ENCODE results near the genes URAD, POMP and MTUS2.

GRCh38 chr13:27561377-27562124 is 58.8 kb downstream of the LNX2 start:
- RRBS, result no CpG with 5 or more reads among the region's 1 CpG

DNA sequence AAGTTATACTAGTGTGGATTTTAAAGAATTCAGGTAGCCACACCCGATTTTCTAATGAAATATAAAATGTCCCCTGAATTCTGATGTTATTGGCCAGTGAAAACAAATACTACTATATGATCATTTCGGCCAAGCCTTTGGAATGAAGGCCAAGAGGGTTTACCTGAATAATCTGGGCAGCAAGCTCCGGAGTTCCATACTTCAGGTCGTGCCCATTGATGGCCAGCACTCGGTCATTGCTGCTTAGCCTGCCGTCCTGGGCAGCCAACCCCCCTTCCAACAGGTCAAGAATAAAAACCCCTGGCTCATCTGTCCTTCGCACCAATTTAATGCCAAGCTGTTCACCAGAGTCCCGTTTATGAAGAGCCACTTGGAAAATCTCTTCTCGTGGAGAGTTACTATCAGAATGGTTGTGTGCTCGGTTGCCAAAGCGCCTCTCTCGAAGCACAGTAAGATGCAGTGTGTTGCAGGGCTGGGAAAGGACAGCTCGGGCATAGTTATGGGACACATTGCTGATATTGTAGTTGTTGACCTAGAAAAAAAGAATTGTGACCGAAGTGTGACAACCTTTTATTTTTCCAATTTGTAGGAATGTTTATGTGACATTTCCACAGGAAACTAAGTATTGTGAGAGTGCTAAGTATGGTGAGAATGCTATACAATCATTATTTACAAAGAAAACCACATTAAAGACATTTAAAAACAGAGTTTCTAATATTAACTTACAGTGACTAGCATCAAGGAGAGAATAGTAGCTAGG is 57.9 kb downstream of the LNX2 start:
- RRBS, result no CpG with 5 or more reads among the region's 14 CpGs

GRCh38 chr13:27607103-27607607 is 13.2 kb downstream of the LNX2 start:
- RRBS, result no CpG with 5 or more reads among the region's 4 CpGs

GRCh38 chr13:27744802-27745371 is 47.4 kb upstream of the GSX1 start:
- RRBS, result 0% methylated on average over 1 of the region's 8 CpGs

DNA sequence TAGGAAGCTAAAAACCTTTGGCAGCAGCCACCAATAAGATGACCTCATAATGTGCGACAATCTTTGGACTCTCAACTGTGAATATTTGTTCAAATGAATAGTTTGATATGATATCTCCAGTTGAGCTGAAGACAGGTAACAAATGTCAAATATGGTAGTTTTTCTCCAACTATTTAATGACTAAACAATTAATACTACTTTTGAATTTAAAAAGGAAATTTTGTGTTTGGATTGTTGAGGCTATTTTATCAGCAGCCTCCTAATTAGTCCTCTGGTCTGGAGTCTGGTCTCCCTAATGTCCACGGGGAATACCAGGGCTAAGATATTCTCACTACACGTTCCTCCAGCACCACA is 51.0 kb upstream of the PDX1 start:
- RRBS, result no CpG with 5 or more reads among the region's 3 CpGs

- RRBS, result 4% methylated on average over 17 of the region's 38 CpGs
Measured at GRCh38 chr13:27960164-27960719, 8.9 kb downstream of the CDX2 start.

GRCh38 chr13:27976741-27977353 is 7.7 kb upstream of the CDX2 start:
- RRBS, result no CpG with 5 or more reads among the region's 10 CpGs

DNA sequence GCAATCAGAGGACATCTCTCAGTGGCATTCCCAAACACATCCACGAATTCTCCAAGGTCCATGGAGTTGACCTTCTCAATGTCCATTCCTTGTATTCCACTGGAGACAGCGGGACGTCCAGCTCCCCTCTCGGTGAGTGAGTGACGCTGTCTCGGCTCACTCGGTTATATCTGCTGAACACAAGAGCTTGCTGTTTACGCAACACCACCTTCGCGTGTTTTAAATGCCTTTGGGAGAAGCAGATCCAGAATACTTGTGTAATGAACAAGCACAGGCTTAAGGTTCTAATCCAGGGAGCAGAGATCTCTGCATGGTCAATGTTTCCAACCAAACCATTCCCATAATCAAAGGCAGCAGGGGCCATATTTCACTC is at the start of gene URAD:
TSS of gene URAD (minus strand) at position 142 of the 373 bp plus-strand sequence.
- RRBS, result no CpG with 5 or more reads among the region's 10 CpGs

GRCh38 chr13:28328332-28328566 is 166.7 kb downstream of the FLT1 start:
- RRBS, result 100% methylated on average over 2 of the region's 4 CpGs

- RRBS, result 1% methylated on average over 20 of the region's 45 CpGs
Measured at GRCh38 chr13:28658669-28659276, at the start of gene POMP. POMP (plus strand) TSS chr13:28659130.

DNA sequence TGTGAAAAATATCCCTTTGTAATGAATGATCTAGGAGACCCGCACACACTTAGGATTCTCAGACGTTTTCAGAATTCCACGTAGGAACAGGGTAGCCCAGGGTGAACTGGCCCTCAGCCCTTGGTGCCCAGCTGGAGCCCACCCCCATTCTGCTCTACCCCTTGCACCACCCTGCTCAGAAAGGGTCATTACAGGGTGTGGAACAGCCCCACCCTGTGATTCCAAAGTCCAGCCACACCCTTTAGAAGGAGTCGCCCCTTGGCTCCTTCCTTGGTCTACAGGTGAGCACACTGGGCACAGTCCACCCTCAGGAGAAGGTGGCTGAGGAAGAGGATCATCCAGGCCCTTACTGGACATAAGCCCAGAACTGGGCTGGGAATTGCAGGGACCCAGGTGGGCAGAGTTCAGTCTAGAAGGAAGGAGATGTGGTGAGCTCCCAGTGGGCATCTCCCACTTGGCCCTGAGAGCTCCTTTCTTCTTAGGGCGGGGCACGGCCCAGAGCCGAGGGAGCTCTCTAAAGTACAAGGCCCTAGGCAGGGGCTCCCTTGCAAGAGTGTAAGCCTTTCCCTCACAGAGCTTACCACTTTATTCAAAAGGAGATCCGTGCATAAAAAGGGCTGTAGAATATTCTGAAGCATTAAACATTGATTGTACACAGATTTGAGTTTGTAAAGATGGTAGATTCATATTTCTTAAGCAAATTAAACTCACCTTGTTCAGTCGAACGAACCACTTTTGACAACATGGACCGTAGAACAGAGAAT is 8.5 kb downstream of the SLC46A3 start:
- RRBS, result no CpG with 5 or more reads among the region's 11 CpGs

GRCh38 chr13:28819321-28820589 is at the start of gene MTUS2:
MTUS2 (plus strand) TSS chr13:28820339.
- RRBS, result 2% methylated on average over 65 of the region's 145 CpGs

DNA sequence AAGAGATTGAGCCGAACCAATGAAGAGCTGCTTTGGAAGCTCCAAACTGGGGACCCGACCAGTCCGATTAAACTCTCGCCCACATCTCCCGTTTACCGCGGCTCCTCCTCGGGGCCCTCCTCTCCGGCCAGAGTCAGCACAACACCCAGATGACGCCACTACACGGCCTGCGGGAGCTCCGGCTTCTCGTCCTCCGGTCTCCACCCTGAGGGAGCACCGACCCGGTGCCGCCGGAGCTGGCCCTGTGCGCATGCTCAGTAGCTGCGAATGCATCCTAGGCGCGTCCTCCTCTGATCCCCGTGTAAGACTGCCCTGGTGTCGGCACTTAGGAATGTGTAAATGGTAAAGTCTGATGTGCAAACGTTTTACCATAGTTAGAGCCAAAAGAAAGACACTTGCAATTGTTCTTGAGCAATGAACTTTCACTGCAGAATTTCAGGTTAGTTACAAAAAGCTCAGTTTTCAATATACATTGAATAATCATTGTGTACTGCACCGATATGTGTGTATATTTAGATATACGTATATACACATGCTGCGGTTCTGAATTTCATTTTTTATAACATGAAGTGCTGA is 92.3 kb downstream of the SLC7A1 start:
- RRBS, result 7% methylated on average over 5 of the region's 29 CpGs

DNA sequence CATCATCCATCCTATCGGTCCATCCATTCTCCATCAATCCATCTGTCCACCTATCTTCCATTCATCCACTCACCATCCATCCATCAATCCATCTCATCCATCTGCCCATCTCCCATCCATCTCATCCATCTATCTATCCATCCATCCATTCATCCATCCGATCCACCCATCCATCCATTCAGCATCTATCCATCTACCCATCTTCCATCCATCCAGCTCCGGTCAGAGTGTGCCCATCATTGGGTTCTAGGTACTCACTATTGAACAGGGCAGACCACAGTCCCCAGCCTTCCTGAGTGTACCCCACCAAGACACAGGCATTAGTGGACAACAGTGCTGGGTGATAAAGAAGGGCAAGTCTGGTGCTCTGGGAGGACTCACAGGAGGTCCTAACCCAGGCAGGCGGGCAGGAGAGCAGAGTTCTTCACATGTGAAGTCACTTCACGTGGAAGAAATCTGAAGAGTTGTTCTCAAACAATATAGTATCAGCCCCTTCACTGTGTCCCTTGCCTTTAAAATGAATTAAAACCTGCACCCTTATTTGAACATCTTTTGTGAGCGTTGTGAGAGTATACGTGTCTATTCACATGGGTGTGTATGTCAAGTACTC is 75.4 kb downstream of the SLC7A1 start:
- RRBS, result no CpG with 5 or more reads among the region's 7 CpGs

DNA sequence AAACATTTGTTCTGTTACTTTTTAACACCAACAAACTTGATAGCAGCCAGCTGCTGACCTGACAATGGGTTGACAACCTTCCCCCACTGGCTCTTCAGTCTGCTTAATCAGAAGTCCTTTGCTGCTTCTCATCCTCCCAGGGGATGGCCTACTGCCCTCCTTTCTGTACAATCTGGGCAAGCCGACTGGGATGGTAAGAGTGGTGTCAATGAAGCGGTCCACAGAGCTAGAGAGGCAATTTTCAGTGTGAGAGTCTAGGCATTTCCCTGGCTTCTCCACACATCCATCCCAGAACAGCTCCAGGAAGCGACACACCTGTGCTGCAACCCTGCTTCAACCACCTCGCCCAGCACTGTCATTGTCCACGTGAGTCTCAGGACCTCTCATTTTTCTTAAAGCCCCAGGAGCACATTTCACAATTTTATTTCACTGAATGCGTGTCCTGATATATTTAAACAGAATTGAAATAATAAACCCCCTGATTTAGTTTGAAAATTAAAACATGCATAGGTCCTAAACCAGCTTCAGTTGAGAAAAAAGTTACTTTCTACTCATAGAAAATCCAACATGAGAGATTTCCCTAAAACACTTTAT is 15.5 kb upstream of the UBL3 start:
- RRBS, result no CpG with 5 or more reads among the region's 6 CpGs

- RRBS, result no CpG with 5 or more reads among the region's 19 CpGs
Measured at GRCh38 chr13:30108604-30109413, 198.5 kb downstream of the KATNAL1 start.

DNA sequence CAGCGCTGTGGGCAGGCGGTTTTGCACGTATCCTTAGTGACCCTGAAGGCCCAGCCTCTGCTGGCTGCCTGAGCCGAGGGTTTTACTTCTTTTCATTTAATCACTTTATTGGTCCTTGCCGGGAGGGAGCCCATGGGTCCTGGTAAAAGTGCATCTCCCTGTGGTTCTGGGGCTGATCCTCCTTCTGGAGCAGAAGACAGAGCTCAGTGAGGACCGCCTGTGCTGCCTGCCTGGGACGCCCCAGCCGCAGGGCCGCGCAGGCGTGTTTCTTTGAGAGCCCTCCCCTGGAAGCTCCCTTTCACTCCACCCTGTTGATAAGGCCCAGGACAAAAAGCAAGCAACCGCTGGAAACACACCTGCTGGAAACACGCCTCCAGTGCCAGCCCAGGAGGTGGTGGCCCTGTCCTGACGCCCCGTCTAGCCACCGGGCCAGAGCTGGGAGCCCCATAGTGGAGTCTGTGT is 173.9 kb downstream of the KATNAL1 start:
- RRBS, result no CpG with 5 or more reads among the region's 16 CpGs

DNA sequence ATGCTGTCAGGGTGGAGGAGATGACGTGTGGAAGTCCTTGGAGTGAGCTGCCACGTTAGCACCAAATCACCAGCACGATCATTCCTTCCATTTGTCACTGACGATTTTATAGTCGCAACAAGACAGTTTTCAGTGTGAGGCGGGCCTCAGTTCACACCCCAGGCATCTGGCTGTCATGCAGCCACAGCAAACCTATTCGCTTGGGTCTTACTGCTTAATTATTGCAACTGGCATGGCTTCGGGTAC is 158.8 kb downstream of the KATNAL1 start:
- RRBS, result no CpG with 5 or more reads among the region's 8 CpGs

GRCh38 chr13:30157012-30157597 is 150.2 kb downstream of the KATNAL1 start:
- RRBS, result no CpG with 5 or more reads among the region's 15 CpGs

- RRBS, result no CpG with 5 or more reads among the region's 17 CpGs
Measured at GRCh38 chr13:30371439-30372524, 50.5 kb upstream of the UBE2L5 start.

Measured in AG09309 (cell line).